Pulmonary lymph node (tissue), 1 donor: ENCODE measurements around a stretch of chr2.

- PRO-cap = no peak
Measured at GRCh38 chr2:54042882-54043381, 72.0 kb downstream of the ACYP2 start.

DNA sequence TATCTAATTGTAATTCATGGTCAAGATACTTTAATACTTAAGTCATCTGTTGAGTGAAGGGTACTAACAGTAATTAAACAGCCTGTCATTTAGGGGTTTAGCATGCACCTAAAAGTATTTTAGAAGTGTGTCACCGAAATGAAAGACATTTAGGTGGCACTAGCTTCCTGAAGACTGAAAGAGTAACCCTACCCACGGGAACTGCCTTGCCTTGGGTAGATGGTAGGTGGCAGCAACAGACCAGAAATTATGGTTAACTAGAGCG, 135.9 kb downstream of the ACYP2 start:
- PRO-cap = no peak

- PRO-cap = no peak
Measured at GRCh38 chr2:54160274-54160882, 95.7 kb downstream of the TSPYL6 start.

- PRO-cap = no peak
Measured at GRCh38 chr2:54258955-54259697, 3.1 kb upstream of the TSPYL6 start.

DNA sequence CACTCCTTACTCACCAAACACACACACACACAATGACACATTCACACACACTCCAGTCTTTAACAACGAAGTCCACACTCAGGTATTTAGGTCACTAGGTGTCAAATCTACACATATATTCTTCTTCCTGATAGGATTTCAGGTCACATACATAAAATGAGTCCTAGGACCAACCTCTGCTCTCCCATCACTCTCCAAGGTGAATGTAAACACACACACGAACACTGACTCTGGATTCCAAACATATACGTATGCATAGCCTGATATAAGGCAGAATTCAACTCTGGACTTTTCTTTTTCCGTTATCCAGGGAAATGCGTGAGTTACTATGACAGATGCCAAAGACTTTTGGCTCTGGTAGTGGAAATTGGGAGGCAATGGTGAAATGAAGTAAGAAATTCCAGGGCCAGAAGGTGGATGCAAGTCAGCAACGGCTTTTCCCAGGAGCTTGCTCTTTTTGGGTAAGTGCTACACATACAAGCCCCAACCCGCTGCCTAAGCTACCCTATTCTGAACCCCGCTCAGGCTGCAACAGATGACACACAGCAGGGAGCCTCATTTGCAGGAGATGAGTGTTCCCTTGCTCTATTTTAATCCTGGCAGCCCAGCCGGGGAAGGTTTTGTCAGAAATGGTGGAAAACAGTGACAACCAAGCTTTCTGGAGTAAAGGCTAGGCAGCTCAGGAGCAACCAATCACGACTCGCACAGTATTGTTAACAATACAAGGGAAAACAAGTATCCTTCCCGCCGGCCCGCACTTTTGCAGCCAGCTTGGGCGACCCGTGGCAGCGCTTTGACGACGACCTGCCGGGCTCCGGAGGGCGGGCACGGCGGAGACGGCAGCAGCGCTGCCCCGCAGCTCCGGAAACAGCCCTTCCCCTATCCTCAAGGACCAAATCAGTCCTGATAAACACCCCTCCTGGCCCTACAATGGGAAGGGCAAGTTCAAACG, 659 bp upstream of the C2orf73 start:
- PRO-cap = no peak

GRCh38 chr2:54386760-54387392, 56.2 kb downstream of the C2orf73 start:
- PRO-cap = no peak

DNA sequence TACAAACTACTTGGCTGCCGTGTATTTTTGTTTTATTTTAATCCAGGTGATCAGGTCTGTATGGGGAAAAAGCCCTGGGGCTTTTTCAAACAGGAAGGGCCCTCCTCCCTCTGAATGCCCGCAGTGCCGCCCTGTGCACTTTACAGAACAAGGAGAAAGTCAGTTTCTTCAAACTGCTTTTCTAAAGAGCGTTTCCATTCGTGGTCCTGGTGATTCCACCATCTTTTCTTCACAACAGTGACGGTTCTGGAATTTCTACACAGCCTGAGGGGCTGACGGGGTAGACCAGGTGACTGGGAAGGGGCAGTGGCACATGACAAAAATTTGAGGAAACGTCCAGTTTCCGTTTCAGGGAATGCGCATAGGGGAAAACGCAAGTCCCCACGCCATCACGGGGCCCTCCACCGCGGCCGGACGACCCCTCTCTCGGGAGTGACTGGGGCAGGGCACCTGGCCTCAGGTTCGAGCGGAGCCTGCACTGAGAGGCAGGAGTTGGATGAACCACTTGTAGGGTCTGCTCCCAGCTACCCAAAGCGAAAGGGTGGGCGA, 1.0 kb upstream of the SPTBN1 start:
- PRO-cap = bidirectional peak, plus-strand start at position 354 of the sequence, minus-strand start at position 231 of the sequence

DNA sequence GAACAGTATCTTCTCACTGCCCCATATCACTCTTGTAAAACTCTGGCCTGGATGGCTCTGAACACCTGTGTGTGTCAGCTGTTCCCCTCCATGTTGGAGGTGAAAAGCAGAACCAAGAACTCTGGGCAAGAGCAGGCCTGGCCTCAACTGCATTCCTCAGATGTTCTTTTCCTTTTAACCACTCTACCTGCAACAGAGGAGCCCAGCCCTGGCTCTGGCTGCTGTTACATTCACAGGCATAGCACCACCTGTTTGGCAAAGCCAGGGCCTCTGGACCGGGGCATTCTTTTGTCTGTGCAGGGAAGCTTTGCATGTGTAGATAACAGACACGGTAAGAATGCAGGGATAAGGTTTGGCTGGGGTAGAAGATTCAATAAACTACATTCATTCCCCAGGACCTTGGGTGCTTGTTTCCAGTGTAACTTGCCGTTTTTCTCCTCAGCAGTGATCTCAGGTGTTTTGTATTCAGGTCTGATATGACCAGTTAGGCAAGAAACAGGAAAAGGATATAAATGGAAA, 95.1 kb downstream of the SPTBN1 start:
- PRO-cap = no peak

DNA sequence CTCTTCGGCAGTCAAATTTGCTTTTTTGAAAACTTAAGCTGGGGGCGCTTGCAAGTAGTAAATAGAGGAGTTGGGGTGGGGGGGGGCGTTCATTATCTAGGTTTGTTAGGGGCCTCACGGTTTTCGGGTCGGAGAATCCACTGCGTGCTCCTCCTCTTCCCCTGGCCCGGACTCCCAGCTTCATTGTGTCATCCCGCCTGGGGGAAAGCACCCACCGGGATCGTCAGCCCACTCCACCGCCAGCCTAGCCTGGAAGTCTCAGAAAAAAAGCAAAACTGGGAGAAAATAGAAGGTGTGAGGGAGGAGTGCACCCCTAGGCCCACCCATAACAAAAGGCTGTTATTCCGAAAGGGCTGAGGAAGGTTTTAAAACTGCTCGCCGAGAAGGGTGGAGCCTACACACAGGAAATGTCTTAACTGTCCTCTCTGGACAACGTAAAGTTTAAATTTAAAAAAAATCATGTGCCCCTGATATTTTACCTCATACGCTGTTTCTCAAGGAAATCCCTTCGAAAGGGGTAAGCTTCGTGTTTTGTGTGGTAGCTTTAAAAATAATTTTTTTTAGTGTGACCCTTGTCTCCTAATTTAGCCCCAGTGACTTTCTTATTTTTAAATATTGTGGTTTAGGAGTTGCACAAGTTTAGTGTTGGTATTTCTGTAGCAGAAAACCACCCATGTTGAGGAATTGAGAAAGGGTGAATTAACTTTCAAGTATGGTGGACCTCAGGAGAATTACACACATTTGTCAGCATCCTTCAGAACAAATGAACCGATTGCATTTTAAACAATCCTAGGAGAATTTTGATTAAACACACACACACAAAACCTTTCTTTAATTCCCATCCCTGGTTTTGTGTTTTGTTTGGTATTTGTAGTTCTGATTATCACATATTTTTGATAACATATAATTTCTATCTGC, 104.2 kb downstream of the SPTBN1 start:
- PRO-cap = bidirectional peak, plus-strand start at position 183 of the sequence, minus-strand start at position 176 of the sequence; bidirectional peak, plus-strand start at position 497 of the sequence, minus-strand start at position 330 of the sequence

DNA sequence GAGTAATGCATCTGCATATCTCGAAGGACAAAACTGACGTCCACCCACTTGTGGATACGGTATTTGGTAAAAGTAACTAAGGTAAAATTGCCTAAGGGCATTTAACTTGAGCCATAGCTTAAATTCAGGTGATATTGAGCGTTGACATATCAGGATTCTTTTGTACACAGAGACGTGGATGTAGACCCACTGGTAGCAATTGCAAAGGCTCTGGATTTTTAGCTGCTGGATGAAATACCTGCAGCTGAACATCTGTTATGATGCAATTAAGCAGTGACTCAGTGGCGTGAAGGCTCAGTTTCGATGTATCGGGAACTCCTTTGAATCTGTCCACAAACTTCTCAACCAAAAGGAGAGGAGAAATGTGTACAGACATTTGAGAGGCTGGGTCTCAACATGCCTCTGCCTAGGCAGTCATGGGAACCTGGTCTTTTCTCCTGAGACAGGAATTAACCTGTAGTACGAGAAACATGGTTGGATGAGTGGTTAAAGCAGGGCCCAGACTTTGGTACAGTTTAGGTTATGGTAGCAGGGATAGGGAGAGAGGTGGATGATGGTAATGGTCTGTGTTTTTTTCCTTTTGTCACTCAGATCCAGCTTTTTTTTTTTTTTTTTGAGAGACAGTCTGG, 119.4 kb downstream of the SPTBN1 start:
- PRO-cap = no peak

GRCh38 chr2:54648841-54649244, 74.6 kb upstream of the EML6 start:
- PRO-cap = no peak

DNA sequence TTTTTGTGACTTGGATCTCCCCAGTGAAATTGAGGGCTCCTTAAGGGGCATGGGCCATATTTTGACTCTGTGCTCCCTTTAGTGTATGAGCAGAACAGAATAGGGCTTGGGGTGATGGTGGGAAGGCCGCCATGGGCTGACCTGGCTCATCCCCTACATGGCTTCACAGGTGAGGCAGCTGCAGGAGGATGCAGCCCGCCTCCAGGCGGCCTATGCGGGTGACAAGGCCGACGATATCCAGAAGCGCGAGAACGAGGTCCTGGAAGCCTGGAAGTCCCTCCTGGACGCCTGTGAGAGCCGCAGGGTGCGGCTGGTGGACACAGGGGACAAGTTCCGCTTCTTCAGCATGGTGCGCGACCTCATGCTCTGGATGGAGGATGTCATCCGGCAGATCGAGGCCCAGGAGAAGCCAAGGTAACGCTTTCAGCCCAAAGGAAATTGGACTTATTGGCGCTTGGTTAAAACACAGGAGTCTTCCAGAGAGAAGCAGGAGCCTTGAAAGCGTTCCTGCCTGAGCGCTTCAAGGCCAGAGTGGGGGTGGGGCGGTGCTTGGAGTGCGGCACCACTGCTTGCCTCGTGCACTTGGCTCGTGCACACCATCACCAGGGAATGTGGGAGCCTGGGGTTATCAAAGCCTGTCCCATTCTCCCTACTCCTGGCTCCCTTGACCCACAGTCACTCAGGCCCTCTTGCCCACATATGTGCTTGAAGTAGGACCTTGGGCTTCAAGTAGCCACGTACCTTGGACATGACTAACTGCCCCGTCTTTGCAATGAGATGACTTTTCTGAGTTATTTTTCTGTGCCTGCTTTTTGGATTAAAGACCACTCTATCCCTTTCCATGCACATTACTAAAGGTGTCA, 69.8 kb upstream of the EML6 start:
- PRO-cap = no peak

- PRO-cap = no peak
Measured at GRCh38 chr2:54654893-54655311, 68.6 kb upstream of the EML6 start.

DNA sequence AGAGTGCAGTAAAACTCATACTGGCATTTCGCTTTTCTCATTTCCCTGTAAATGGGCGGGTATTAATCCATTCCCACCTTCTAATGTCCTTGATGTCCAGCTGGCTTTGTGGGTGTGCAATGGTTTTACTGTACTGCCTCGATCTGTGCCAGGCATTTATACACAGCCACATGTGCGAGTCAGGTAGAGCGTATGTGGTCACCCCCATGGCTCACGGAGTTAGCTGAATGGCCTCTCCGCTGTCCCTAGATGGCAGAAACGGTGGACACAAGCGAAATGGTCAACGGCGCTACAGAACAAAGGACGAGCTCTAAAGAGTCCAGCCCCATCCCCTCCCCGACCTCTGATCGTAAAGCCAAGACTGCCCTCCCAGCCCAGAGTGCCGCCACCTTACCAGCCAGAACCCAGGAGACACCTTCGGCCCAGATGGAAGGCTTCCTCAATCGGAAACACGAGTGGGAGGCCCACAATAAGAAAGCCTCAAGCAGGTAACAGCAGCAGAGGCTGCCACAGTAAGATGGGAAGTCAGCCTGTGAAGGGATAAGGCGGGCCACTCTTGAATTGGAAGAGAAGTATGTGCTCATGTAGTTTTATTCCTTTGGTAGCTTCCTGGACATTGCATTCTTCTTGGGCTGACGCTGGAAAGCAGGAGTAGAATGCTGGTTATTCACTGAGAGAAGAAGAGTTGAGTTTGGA, 59.1 kb upstream of the EML6 start:
- PRO-cap = no peak

- PRO-cap = no peak
Measured at GRCh38 chr2:54669820-54670208, 53.6 kb upstream of the EML6 start.

DNA sequence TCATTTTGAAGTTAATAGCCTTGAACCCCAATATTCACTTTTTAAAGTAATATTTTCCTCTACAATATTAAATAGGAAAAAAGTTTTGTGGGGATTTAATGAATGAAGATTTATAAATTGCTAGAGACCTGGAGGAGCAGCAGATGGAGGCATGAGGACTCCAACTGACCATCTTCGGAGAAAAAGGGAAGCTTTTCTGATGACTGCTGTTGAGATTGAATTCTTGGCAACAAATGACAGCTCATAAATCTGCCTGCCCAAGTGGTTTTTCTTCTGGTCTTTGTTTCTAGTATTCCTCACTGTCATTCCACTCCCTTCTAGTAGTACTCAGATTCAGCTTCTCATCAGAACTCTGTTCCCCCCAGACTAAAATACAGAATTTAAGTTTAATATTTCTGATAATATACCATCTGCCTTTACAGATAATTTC, 157.0 kb downstream of the EML6 start:
- PRO-cap = no peak

- PRO-cap = no peak
Measured at GRCh38 chr2:54947269-54947836, 102.9 kb downstream of the RTN4 start.

- PRO-cap = no peak
Measured at GRCh38 chr2:54967895-54968489, 82.3 kb downstream of the RTN4 start.

DNA sequence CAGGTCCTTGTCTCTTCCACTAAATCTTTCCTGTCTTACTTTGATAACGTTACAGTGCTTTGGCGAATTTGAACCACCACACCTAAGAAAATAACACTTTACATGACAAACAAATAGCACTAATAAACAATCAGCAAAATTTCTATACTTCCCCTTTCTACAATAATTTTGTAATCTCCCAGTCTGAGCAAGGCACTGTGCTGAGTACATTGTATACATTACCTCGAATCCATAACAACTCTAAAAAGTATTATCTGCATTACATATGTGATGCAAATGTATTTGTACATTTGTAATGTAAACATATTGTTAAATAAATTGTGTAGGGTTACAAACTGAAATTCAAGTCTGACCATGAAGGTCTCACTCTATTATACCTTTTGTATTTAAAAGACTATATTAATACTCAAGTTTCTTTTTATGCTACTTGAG, 49.9 kb downstream of the RTN4 start:
- PRO-cap = no peak

- PRO-cap = no peak
Measured at GRCh38 chr2:55119520-55120034, 69.3 kb upstream of the RTN4 start.